Breast epithelium (tissue), 2 donors: ENCODE measurements around a stretch of chr16.

- PRO-cap: no peak
- RAMPAGE, long total RNA, 2 experiments: no peak in any of the 2 experiments
These were observed 14.4 kb downstream of the CTU2 start for GRCh38 chr16:88720690-88721079.

GRCh38 chr16:88789630-88790142 is 4.7 kb upstream of the PIEZO1 start:
- PRO-cap: no peak
- RAMPAGE, long total RNA, 2 experiments: no peak in any of the 2 experiments

DNA sequence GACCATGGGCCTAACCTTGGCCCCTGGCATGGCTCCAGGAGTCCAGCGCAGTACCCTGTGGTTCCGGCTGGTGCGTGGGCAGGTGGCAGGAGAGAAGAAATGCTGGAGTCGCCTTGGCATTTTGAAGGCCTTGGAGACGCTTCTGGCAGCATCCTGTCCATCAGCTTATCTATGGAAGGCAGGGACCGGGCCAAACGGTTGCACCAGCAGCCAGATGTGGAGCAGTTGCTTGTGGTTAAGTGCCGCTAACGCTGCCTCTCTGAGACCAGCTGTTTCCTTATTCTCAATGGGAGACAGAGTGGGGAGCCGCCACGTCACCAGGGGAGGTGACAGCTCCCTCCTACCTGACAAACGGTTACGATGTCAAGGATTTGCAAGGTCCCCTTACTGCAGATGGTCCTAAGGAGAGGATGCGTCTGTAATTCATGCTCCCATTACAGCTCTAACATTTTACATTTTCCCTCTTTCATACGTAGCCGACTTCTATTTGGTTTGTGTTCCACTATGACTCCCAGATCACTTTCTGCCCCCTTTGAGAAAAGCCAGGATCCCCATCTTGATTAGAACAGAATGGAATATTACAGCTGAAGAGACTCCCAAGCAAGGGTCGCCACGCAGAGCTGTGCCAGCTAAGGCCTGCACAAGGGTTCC is 3.6 kb upstream of the CDT1 start:
- PRO-cap: no peak
- RAMPAGE, long total RNA, 2 experiments: no peak in any of the 2 experiments

- PRO-cap: no peak
- RAMPAGE, long total RNA, 2 experiments: no peak in any of the 2 experiments
These were observed 4.2 kb upstream of the APRT start for GRCh38 chr16:88815830-88816385.

GRCh38 chr16:88838781-88839435 is 17.8 kb downstream of the GALNS start:
- PRO-cap: no peak
- RAMPAGE, long total RNA, 2 experiments: no peak in any of the 2 experiments

- PRO-cap: no peak
- RAMPAGE, long total RNA, 2 experiments: no peak in any of the 2 experiments
These were observed 3.4 kb downstream of the GALNS start for GRCh38 chr16:88853265-88853905.

DNA sequence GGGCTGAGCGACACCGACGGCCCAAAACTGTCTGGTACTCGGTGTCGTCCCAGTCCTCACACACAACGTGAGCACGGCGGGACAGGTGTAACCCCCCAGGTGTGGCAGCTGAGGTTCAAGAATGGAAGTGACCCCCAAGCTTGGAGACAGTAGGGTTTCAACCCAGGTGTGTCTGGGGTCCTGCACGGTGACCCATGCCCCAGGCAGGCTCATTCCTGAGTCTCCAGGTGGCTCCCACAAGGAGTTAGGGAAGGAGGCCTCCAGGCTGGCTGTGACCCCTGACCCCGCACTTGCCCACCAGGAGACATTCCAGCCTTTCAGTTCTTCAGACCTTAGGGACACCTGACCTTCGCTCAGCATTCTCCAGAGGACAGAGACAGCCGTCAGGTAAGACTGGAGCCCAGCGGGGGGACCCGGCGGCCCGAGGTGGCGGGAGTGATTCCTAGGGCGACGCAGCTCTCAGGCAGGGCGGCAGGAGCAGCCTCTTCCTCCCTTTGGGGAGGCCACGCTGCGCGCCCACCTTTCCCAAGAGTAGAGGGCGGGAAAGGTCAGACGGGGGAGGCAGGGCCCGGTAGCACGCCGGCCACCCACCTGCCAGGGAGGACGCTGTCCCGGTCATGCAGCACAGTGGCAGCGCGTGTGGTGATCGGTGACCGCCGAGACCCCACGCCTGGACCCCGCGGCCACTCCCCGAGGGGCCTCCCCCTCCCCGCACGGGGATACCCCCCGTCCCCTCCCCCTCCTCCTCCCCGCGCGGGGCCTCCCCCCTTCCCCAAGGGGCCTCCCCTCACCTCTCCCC is 688 bp downstream of the GALNS start:
- PRO-cap: no peak
- RAMPAGE, long total RNA, 2 experiments: no peak in any of the 2 experiments

GRCh38 chr16:88978785-88979518 is 1.9 kb upstream of the CBFA2T3 start:
- PRO-cap: no peak
- RAMPAGE, long total RNA, 2 experiments: no peak in any of the 2 experiments

- PRO-cap: no peak
- RAMPAGE, long total RNA, 2 experiments: no peak in any of the 2 experiments
These were observed 8.0 kb downstream of the ACSF3 start for GRCh38 chr16:89101586-89102039.

DNA sequence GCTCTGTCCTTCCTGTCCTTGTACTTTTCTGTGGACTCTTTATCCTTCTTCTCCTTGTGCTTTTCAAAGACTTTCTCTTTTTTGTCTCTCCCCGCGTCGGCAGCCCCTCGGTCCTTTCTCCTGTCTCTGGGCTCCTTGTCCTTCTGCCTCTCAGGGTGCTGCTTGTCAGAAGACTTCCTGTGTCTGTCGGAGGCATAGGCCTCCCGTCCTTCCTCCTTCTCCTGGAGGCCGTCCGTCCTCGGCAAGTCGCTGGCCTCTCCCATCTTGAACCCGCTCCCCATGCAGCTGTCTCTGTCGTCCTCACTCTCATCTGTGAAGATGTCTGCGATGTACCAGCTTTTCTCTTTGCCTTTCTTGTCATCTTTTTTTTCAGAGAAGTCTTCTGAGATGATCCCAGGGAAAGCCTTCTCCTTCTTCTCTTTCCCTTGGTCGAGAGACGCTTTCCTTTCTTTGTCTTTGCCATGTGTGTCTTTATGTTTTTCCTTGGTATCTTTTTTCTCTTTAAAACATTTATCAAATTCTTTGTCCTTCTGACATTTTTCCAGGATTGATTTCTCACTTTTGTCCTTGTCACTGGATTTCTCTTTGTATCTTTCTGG is 65.5 kb downstream of the ZNF778 start:
- PRO-cap: no peak
- RAMPAGE, long total RNA, 2 experiments: no peak in any of the 2 experiments

- PRO-cap: no peak
- RAMPAGE, long total RNA, 2 experiments: no peak in any of the 2 experiments
These were observed 74.9 kb downstream of the ZNF778 start for GRCh38 chr16:89292197-89293075.

- PRO-cap: no peak
- RAMPAGE, long total RNA, 2 experiments: no peak in any of the 2 experiments
These were observed 80.2 kb downstream of the ZNF778 start for GRCh38 chr16:89297680-89298086.

- PRO-cap: no peak
- RAMPAGE, long total RNA, 2 experiments: no peak in any of the 2 experiments
These were observed 86.1 kb downstream of the ZNF778 start for GRCh38 chr16:89303349-89304186.

DNA sequence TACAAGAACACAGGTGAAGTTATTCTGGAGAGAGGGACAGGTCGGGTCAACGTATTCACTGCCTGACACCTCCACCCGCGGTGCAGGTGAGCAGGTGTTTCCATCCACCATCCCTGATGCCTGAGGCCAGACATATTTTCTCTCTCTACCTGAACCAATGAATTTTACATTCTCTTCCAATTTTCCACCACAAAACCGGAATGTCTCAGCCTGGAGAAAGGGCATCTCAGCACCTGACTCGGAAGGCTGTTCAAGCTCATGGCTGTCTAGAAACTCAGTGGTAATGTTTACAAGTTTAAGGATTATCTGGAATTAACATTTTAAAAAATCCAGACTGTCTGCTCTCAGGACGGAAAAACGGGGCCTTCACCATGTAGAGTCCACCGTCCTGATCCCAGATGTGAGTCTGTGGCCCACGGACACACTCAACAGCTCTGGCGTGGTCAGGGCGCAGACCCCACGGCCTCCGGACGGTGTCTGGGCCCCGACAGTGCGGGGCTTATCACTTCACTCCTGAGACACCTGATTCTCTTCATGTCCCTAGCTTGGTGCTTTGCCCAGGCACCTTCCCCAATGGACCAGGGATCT is 101.4 kb downstream of the ZNF778 start:
- PRO-cap: no peak
- RAMPAGE, long total RNA, 2 experiments: no peak in any of the 2 experiments

DNA sequence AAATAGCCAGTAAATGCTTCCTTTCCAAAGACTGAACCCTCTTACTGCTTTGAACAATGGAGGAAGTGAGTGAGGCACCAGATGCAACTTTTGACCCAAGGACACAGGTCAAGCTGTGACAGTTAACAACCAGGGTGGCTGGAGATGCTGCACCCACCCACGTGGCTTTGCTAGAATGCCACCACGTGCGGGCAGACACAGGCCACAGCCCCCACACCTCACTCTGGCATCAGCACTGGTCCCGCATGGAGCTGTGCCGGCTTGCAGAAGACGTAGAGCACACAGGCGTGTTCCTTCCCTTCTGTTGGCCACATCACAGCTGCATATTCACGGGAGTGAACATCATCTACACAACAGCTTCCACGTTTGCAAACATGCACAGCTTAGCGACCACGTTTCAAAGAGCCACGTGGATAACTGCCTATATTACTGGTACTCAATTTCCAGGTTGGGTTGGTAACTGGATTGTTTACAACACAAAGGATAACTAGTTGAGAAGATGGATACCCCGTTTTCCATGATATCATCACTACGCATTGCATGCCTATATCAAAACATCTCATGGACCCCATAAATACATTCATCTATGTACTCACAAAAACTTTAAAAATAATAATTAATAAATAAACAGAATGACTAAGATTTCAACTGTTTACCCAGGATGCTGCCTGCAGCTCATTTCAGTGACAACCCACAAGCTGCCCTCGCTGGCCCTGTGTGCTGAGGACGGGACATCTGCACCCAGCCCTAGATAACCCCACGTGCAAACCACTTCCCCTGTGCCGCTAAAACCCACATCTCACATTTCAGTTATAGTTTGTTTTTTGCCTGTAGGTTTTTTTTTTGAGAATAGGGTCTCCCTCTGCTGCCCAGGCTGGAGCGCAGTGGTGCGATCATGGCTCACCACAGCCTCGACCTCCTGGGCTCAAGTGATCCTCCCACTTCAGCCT is 132.1 kb downstream of the ANKRD11 start:
- PRO-cap: no peak
- RAMPAGE, long total RNA, 2 experiments: no peak in any of the 2 experiments

DNA sequence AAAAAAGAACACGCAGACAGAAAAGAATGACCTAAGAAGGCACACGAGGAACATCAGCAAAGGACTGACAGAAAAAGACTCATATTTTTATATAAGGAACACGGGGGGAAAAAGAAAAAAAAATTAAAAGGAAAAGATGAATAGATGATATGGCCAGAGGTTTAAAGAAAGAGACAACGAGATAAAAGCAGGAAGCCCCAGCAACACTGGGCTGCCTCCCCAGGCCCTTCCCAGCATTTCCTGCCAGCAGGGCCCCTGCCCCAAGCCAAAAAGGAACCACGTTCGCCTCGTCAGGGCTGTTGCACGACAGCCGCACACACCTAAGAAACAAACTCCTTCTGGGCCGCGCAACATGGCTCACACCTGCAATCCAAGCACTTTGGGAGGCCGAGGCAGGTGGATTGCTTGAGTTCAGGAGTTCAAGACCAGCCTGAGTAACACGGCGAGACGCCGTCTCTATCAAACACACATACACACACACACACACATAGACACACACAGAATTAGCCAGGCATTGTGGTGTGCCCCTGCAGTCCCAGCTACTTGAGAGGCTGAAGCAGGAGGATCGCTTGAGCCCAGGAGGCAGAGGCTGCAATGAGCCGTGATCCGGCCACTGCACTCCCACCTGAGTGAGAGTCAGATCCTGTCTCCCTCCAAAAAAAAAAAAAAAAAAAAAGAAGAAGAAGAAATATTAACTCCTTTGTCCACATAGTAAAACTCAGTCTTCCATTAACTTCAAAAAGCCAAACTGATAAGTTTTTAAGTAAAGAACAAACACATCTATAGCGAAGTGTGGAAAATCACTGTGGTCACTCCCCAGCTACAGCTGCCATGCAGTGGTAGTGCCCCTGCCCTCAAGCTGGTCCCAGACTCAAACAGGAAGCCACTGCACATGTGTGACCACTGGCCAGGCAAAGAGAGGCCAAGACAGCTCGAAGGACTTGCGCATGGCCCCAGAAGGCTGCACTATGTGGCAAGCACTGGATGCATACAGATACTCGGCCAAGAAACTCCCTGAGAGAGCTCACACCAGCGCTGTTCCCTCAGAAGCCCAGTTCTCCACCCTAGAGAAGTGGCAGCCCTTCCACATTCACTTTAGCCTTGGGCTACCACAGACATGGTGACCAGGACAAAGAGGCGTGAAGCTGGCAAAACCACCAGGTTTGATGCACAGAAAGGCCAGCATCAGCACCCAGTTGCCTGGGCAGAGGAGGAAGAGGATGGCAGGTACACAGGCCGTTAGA is 82.7 kb downstream of the ANKRD11 start:
- PRO-cap: no peak
- RAMPAGE, long total RNA, 2 experiments: no peak in any of the 2 experiments

DNA sequence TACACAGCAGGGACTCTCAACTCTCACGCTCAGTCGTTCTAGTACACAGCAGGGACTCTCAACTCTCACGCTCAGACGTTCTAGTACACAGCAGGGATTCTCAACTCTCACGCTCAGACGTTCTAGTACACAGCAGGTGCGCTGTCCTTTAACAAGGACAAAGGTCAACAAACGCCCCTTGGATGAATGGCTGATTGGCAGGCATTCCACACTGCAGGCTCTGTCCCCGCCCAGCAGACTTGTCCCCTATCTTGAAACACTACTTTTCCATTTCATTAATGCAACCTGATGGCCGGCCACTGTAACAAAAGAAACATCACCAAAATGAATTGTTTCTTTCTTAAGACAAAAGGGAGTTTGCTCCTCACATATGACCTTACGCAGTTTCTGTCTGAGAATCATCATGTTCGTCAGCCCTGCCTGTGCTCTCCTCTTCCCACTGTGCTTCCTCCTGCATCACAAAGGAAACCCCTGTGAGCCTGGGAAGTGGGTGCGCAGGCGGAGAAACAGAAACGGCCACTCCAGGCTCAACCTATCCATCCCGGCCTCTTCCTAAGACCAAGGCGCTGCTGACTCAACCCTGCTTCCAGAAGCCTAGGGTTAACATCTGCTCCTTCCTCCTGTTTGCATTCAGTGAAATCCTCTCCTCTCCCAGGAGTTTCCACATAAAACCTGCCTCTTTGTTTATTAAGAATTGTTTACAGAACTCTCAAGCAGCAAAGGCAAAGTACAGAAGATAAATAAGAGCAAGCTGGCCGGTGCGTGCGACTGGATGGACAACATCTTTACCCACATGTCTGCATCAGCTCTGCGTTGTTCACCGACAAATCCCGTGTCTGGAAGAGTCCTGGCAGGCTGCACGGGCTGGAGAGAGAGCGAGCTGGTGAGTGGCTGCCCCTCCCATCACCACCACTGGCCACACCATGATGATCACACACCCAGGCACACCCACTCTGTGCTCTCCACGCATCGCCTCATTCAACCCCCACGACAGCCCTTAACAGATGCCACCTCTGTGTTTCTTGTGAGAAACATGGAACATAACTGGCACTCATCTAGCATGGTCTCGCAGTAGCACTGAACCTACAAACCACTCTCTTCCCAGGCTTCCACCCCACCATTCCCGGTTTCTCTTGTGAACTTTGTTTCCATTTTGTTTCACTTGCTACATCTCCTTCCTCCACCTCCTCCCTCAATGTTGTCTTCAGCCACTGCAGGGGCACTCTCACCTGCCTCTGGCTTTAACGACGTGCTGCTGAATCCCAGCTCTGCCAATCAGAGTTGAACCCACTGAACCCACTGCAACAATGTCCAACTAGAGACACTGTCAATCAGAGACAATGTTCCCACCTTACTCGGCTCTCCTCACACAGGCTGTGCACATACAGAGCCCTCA is 59.4 kb downstream of the ANKRD11 start:
- PRO-cap: no peak
- RAMPAGE, long total RNA, 2 experiments: no peak in any of the 2 experiments

GRCh38 chr16:89439549-89440217 is 50.7 kb downstream of the ANKRD11 start:
- PRO-cap: no peak
- RAMPAGE, long total RNA, 2 experiments: no peak in any of the 2 experiments

DNA sequence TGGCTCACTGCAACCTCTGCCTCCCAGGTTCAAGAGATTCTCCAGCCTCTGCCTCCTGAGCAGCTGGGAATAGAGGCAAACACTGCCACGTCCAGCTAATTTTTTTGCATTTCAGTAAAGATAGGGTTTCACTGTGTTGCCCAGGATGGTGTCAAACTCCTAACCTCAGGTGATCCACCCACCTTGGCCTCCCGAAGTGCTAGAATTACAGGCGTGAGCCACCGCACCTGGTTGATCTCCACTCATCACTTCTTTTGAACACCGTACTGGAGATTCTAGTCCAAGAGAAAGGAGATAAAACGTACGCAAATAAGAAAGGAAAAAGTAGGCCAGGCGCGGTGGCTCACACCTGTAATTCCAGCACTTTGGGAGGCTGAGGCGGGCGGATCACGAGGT is 21.1 kb downstream of the ANKRD11 start:
- PRO-cap: no peak
- RAMPAGE, long total RNA, 2 experiments: no peak in any of the 2 experiments

DNA sequence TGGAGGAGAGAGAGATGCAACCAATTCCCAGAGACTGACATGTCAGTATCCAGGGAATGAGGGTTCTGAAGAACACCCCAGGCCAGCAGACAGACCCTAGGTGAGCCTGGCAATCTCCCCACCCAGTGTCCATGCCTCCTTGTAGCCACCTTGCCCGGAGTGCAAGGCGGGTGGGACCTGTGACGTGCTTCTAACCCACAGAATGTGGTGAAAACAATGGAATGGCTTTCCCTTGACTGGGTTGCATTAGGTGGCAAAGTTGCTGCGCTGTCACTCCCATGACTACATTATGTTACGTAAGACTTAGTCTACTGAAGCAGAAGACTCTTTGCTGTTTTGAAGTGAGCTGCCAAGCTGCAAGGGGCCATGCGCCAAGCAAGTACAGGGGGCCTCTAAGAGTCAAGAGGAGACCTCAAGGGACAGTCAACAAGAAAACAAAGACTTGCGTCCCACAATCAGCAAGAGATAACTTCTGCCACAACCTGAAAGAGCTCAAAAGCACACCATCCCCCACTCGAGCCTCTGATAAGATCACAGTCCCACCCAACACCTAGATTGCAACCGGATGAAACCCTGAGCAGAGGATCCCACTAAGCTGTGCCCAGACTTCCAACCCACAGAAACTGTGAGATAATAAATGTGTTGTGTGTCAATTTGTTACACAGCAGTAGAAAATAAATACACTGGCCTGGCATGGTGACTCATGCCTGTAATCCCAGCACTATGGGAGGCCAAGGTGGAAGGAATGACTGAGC is 16.5 kb downstream of the ANKRD11 start:
- PRO-cap: no peak
- RAMPAGE, long total RNA, 2 experiments: no peak in any of the 2 experiments